ENCODE data around the genes ERVV-2 and RPS9.

DNA sequence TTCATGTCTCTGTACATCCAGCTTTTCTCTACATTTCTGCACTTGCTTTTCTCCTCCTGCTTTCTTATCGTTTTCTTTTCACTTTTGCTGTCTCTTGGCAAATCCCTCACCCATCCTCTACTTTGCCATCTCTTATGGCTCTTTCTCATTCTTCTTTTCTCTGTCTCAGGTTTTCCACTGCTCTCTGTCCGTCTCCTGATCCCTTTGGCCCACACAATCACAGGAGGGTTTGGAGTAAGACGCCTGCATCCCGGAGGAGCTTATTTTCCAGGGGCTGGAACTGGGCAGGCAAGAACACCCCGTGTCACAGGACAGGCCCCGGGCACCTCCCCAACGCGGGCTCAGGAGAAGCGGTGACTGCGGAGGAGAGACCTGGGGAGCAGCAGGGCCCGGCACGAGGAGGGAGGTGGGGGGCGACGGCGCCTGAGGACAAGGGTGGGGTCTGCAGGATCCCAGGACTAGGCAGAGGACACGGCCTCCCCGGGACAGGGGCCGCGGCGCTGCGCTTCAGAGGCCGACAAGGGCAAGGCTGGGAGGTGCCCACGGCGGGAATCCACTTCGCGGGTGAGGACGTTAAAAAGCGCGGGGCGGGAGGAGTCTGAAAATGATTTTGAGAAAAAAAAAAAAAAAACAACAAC lies 609 bp downstream of the ENSG00000269825 start:
- PRO-cap = unidirectional peak, plus-strand start at position 344 of the sequence
- RAMPAGE, long total RNA, 4 experiments = no peak in any of the 4 experiments

DNA sequence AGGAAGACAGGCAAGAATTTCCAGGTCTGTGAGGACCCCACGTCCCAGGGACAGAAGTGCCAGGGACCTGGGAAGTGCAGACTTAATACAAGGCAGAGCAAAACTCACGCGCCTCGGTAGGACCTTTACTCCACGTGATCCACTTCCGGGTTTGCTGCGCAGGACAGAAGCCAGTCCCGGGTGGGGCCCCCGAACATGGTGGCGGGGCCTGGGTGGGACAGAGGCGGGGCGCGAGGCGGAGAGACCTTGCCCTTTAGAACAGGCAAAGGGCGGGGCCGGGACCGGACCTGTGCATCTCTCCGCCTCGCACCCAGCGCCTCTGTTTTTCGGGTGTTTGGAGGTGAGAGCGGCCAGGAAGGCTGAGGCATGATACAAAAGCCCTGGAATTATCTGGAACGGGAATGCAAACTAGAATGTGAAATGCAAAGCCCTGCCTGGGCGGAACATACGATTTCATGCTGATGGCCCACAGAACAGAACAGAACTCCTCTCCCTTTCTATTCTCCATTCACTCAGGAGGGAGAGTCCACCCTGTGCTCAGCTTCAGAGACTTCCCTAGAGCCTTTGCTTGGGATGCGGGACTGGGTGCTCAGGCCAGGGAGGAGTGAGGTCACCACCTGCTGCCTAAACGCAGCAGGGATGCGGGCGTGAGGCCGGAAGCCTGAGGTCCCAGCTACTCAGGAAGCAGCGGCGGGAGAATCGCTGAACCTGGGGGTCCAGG lies 9.1 kb downstream of the ZNF611 start:
- PRO-cap = no peak
- RAMPAGE, long total RNA, 4 experiments = no peak in any of the 4 experiments

DNA sequence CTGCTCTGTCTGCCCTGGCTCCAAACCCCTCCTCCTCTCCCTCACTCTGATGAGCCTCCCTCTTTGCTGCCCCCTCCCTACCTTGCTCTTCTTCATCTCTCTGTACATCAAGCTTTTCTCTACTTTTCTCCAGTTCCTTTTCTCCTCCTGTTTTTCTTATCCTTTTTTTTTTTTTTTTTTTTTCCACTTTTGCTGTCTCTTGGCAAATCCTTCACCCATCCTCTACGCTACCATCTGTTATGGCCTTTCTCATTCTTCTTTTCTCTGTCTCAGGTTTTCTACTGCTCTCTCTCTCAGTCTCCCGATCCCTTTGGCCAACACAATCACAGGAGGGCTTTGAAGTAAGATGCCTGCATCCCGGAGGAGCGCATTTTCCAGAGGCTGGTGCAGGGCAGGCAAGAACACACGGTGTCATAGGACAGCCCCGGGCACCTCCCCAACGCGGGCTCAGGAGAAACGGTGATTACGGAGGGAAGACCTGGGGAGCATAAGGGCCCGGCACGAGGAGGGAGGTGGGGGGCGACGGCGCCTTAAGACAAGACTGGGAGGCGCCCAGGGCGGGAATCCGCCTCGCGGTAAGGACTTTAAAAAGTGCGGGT lies 18.5 kb upstream of the ZNF888 start:
- PRO-cap = no peak
- RAMPAGE, long total RNA, 4 experiments = no peak in any of the 4 experiments

GRCh38 chr19:52963259-52963754 lies 626 bp upstream of the ZNF816 start:
- PRO-cap = no peak
- RAMPAGE, long total RNA, 4 experiments = no peak in any of the 4 experiments

DNA sequence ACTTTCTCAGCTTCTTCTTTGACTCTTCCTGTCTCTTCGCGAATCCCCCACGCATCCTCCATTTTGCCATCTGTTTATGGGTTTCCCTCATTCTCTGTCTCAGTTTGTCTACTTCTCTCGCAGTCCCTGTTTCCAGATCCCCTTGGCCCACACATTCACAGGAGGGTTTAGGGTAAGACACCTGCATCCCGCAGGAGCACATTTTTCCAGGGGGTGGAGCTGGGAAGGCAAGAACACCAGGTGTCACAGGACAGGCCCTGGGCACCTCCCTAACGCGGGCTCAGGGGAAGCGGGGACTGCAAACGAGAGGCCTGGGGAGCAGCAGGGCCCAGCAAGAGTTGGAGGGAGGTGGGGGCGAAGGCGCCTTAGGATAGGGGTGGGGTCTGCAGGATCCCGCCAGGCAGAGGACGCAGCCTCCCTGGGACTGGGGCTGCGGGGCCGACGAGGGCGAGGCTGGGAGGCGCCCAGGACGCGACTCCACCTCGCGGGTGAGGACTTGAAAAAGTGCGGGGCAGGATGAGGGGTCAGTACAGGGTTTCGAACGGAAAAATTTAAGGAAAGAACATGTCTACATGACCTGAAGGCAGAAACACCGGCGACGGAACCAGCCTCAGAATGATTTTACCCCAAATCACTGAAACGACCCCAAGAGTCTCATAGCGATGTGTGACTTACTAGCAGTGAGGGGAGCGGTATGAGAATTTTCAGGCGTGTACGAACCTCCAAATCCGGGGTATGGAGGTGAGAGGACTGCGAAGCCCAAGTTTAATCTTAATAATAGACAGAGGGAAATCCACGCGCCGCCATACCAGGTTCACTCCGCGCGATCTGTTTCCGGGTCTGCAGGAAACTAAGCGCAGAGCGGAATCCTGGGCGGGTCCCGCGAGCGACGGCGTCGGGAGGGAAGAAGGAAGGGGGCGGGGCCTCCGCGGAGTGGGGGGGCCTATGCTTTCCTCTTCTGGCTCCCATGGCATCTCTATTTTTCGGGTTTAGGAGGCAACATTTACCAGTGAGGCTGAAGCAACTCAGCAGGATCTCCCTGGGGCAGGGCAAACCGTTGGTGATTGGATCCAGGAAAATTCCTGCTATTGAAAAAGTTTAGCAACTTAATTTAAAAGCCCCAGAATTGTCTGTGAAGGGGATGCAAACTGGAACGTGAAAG lies 7.1 kb upstream of the ERVV-2 start:
- PRO-cap = no peak
- RAMPAGE, long total RNA, 4 experiments = no peak in any of the 4 experiments

GRCh38 chr19:53044590-53044886 lies at the start of gene ERVV-2:
ERVV-2 (plus strand) TSS chr19:53044740.
- PRO-cap = no peak
- RAMPAGE, long total RNA, 4 experiments = no peak in any of the 4 experiments

- PRO-cap = no peak
- RAMPAGE, long total RNA, 4 experiments = no peak in any of the 4 experiments
Observed at GRCh38 chr19:53075023-53075328, 28.2 kb downstream of the ZNF160 start.

- PRO-cap = no peak
- RAMPAGE, long total RNA, 4 experiments = no peak in any of the 4 experiments
Observed at GRCh38 chr19:53138851-53139739, 6.4 kb upstream of the ZNF415 start.

GRCh38 chr19:53504751-53505472 lies 33.0 kb upstream of the ZNF331 start:
- PRO-cap = bidirectional peak, plus-strand start at chr19:53505201, minus-strand start at chr19:53504948
- RAMPAGE, long total RNA, 4 experiments = no peak in any of the 4 experiments

DNA sequence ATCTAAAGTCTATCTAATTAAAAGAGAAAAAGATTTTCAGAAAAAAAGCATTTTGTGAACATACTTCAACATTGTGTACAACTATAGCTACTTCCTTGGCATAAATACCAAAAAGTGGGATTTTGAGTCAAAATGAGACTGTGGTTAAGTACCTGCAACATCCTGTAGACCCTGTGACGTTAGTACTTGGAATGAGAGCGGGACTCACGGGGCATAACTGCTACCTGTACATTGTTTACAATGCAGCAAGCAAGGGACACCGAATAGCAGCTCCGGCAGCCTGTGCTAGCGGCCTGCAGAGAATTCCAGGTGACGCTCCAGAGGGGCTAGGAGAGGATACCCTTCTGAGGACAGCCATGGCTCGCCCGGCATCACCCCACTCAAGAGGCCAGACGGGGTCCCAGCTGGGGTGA lies 860 bp upstream of the ZNF331 start:
- PRO-cap = no peak
- RAMPAGE, long total RNA, 4 experiments = no peak in any of the 4 experiments

DNA sequence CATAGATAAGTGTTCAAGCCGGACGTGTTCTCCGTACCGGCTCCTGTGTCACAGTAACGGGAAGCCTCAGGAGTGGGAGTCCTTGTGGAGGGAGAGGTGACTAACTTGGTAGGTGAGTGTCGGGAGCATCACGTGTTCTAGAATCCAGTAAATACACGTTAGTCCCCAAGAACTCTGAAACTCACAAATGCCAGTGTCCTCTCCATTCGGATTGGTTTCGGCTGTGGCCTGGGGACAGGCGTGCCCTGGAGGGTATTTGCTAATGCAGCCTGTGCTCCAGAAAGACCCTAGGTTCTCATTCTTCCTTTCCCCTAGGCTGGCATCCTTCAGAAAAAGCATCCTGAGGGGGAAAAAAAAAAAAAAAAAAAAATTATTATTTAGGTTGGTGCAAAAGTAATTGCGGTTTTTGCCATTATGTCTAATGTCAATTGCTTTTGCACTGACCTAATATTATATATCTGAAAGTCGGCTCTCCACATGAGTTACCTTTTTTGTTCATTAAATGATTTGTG lies 7.9 kb downstream of the ZNF331 start:
- PRO-cap = no peak
- RAMPAGE, long total RNA, 4 experiments = no peak in any of the 4 experiments

DNA sequence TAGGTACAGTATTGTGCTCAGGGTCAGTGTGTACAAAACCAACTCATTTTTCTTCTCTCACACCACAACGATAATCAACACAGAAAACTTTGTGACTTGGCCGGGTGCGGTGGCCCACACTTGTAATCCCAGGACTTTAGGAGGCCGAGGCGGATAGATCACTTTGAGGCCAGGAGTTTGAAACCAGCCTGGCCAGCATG lies 19.5 kb downstream of the ZNF331 start:
- PRO-cap = no peak
- RAMPAGE, long total RNA, 4 experiments = no peak in any of the 4 experiments

DNA sequence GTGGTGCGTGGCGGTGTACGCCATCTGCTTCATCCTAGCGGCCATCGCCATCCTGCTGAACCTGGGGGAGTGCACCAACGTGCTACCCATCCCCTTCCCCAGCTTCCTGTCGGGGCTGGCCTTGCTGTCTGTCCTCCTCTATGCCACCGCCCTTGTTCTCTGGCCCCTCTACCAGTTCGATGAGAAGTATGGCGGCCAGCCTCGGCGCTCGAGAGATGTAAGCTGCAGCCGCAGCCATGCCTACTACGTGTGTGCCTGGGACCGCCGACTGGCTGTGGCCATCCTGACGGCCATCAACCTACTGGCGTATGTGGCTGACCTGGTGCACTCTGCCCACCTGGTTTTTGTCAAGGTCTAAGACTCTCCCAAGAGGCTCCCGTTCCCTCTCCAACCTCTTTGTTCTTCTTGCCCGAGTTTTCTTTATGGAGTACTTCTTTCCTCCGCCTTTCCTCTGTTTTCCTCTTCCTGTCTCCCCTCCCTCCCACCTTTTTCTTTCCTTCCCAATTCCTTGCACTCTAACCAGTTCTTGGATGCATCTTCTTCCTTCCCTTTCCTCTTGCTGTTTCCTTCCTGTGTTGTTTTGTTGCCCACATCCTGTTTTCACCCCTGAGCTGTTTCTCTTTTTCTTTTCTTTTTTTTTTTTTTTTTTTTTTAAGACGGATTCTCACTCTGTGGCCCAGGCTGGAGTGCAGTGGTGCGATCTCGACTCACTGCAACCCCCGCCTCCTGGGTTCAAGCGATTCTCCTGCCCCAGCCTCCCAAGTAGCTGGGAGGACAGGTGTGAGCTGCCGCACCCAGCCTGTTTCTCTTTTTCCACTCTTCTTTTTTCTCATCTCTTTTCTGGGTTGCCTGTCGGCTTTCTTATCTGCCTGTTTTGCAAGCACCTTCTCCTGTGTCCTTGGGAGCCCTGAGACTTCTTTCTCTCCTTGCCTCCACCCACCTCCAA lies 6.7 kb downstream of the MYADM start:
- PRO-cap = no peak
- RAMPAGE, long total RNA, 4 experiments = no peak in any of the 4 experiments

- PRO-cap = no peak
- RAMPAGE, long total RNA, 4 experiments = no peak in any of the 4 experiments
Observed at GRCh38 chr19:53977956-53978850, 13.2 kb upstream of the CACNG6 start.

DNA sequence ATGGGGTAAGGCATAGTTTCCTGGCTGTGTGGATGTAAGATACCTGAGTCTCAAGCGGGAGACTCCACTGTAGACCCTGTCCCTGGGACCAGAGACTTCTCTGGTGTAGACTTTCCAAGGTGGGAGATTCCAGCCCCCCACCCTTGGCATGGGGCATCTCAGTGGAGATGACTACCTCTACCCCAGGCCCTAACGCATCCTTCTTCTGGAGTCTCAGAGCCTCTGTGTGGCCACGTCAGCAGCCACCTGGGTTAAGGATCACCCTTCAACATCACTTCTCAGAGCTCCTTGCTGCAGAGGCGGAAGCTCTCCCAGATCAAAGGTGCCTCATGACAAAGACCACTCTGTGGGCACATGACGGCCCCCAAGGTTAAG lies 2.1 kb downstream of the CNOT3 start:
- PRO-cap = no peak
- RAMPAGE, long total RNA, 4 experiments = no peak in any of the 4 experiments

DNA sequence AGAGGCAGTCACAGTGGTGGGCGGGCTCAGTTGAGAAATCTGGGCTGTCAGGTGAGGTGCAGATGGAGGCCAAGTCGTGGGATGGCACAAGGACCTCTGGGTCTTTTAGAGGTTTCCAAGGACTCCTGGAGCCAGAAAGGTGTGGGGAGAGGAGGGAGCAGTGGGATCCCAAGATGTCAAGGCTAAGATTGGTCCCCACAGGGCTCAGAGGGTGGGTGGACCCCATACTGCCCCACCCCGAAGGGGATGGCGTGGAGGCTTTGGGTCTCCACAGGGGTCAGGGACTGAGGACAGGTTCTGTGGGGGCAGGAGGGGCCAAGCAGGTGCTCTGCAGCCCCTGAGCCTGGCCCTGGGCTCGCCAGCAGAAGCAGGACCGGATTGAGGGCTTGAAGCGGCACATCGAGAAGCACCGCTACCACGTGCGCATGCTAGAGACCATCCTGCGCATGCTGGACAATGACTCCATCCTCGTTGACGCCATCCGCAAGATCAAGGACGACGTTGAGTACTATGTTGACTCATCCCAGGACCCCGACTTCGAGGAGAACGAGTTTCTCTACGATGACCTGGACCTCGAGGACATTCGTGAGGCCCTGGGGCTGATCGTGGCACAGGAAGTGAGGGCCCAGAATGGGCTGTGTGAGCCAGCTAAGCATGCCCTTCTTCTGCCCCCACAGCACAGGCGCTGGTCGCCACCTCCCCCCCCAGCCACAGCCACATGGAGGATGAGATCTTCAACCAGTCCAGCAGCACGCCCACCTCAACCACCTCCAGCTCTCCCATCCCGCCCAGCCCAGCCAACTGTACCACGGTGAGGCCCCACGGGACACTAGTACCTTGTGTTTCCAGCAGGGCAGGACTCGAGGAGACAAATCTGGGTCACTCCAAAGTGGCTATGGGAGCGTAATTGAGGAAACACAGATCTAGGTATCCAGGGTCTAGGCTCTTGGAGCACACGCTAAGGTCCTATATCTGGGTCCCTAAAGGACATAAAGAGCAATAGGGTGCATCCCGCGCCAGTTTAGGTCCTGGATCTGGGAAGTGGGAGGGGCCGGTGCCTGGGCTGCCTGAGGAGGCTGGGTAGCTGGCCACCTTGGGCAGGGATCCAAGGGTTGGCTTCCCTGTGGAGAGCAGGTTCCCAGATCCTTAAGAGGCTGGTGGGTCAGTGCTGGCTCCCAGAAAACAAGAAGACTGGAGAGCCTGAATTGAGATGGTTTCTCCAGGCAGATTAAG lies 8.1 kb downstream of the CNOT3 start:
- PRO-cap = no peak
- RAMPAGE, long total RNA, 4 experiments = no peak in any of the 4 experiments

DNA sequence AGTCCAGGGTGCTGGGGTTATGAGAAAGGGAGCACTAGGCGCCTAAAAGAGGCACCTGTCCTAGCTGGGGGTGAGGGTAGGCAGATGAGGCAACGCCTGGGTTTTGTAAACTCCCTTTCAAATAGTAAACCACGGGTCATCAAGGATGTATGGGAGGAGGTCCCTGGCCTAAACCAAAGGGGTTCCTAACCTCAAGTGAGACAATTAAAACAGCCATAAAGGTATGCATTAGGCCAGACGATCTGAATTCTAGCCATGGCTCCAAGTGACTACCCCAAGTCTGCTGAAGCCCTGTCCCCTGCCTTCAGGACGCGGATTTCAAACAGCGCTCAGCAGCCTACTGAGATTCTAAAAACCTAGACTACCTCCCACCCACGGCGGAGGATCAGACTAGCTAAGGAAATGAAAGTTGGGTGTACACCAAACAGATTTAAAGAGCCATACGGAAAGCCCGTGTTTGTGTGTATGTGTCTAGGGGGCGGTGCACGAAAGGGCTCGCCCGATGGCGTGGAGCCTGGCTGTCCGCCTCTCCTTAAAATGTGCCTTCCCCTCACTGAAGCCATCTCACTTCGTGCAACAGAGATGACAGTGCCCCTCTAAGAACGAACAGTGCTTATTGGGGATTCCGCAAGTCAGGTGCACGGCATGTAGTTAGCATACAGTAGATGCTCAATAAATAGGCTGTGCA lies 831 bp downstream of the LENG1 start:
- PRO-cap = no peak
- RAMPAGE, long total RNA, 4 experiments = no peak in any of the 4 experiments

GRCh38 chr19:54189164-54189237 lies 379 bp downstream of the MBOAT7 start:
- PRO-cap = no peak
- RAMPAGE, long total RNA, 4 experiments = no peak in any of the 4 experiments

DNA sequence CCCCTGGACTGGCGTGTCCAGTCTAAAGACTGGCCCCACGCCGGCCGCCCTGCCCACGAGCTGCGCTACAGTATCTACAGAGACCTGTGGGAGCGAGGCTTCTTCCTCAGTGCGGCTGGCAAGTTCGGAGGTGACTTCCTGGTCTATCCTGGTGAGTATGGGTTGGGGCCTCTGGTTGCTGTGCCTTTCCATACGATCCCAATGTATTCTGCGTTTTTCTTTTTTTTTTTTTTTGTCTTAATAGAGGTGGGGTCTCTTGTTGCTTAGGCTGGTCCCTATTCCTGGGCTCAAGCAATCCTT lies 1.1 kb downstream of the TSEN34 start:
- PRO-cap = no peak
- RAMPAGE, long total RNA, 4 experiments = no peak in any of the 4 experiments

DNA sequence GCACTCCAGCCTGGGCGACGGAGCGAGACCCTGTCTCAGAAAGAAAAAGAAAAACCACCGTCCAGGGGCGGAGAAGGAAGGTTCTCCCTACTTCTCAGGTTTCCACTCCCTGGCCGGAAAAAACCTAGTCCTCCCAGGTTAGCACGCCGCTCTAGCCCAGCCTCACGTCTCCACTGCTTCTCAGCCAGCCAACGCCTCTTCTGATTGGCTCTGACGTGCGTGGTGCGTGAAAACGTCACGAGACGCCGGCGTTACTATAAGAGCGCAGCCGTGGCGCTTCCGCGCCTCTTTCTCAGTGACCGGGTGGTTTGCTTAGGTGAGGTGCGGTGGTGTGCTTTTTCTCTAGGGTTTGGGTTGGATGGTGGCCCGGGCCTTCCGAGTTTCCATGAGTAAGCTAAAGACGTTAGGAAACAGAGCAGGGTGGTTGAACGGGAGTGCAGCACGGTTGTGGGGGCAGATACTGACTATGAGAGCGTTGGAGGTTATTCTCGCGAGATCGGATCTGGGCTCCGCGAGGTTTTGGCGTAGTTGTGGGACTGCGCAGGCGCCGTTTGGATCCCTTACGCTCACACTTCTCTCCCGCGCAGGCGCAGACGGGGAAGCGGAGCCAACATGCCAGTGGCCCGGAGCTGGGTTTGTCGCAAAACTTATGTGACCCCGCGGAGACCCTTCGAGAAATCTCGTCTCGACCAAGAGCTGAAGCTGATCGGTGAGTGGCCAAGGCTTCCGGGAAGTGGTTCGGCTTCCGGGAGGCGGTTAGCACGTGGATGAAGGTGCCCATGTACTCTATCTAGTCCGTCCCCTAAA lies at the start of gene RPS9:
Gene RPS9, plus strand, starts transcription at position 286 of the 807 bp plus-strand sequence.
- PRO-cap = bidirectional peak, plus-strand start at position 286 of the sequence, minus-strand start at position 153 of the sequence
- RAMPAGE, long total RNA, 4 experiments = start-site peak on the plus strand in 2 of 4 experiments, centred at positions 285 to 287 of the sequence, 3,072 to 5,295 reads per replicate